Left colon (tissue), 1 donor: ENCODE measurements around a stretch of chr17.

DNA sequence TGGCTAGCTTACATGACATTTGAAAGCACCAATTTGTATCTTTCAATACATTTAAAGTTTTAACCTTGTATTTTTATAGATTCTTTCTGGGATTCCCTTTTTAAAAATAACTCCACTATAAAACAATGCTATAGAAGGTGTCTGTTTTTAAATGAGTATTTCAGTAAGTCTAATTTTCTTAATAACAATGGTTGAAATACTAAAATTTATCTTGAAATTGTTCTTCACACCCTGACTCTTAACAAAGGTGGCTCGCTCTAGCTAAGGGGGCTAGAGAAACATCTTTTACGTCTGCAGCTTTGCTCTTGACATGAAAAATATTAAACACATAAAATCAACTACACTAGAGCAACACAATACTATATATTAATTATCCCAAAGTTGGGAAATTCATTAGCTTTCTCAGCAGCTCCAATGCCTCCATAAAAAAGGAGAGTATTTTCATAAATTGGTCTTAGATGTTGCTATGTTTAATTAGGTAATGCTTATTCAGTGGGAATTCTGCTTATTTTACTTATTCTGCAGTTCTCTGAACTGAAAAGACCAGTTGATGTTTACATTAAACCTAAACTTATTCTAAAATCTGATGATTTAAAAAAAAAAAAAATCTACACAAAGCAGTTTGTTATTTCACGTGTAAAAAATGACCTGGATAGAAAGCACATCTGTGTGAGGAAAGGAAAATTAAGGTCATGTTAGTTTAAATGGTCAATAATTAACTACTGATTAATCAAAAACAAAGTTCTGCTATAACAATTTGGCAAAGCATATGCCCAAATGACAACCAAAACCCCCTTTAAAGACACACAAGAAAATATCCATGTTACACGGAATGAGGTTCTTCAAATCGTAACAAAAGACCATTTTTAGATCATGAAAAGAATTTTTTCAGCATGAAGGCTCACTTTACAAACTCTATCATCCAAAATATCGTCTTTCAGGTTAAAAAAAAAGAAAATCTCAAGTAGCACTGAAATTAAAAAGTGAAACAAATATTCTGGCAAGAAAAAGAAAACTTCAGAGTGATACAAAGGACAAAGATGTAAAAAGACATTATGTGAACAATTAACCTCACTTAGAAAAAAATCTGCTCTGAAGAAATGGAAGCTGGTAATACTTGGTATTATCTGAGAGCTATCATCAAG is 30.3 kb downstream of the CACNG1 start:
- PRO-cap, result no peak

GRCh38 chr17:67171112-67171857 is 73.7 kb downstream of the HELZ start:
- PRO-cap, result no peak

DNA sequence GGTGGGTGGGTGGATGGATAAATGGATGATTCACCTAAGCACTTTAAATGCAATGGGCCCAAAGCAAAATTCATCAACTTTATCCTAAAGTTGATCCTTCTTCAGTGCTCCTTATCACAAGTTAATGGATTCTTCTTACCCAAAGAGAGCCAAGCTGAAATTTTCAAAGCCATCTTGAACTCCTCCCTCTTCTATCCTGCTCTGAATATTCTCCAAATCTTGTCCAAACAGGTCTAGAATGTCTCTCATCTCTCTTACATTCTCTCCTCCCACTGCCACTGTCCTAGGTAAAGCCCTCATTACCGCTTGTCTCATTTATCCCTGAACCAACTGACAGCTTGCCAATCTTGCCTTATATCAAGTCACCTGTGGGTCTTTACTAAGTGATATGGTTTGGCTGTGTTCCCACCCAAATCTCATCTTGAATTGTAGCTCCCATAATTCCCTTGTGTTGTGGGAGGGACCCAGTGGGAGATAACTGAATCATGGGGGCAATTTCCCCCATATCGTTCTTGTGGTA is 48.3 kb downstream of the HELZ start:
- PRO-cap, result no peak

- PRO-cap, result no peak
Measured at GRCh38 chr17:67244126-67245036, 615 bp downstream of the HELZ start.

GRCh38 chr17:67346950-67347478 is 19.4 kb downstream of the PSMD12 start:
- PRO-cap, result no peak

DNA sequence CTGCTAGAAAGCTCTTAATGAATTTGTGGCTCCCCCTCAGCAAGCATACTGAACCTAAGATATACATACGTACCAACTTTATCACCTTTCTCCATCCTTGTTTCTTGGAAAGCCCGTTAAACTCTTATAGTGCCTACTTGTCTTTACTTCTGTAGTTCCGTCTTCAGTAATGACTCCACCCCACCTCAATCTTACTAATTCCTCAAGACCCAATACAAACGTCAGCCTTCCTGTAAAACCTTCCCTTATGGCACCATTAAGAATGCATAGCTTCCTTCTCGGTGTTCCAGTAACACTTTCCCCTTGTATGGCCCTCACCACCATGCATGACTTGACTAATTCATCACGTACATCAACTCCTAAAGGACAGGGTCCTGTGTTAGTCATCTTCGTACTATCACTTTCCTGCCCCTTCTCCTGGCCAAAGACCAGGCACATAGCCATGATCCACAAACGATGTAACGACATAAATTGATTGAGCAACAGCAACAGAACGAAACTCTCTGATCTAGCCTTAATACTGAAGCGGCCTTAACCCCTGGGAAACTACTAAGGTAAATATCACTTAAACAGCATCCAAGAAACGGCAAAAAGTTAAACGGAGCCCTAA is 708 bp downstream of the PSMD12 start:
- PRO-cap, result no peak

GRCh38 chr17:67432909-67433722 is 56.0 kb downstream of the PITPNC1 start:
- PRO-cap, result no peak

DNA sequence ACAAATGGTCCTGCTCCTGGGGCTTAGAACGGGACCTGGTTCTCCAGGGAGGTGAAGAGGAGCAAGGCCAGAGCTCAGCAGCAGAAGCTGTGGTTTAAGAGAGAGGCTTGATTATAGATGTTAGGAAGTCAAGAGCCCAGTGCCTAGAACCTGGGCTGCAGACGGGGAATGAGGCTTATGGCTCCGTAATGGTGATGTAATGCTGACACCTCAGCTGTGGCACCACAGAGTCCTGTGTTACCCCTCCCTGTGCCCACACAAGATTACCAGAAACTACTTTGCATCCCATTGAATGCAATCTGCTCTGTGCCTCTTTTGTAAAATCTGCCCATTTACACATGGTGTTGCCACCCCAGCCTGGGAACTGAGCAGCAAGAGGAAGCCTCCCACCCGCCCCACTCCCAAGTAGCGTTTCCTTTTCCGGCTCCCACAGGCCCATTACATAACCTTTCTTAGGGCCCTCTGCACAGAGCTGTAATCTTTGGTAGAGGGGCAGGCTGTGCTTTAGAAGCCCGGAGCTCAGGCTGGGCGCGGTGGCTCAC is 57.0 kb downstream of the PITPNC1 start:
- PRO-cap, result bidirectional peak, plus-strand start at position 483 of the sequence, minus-strand start at position 366 of the sequence; unidirectional peak, plus-strand start at position 483 of the sequence

DNA sequence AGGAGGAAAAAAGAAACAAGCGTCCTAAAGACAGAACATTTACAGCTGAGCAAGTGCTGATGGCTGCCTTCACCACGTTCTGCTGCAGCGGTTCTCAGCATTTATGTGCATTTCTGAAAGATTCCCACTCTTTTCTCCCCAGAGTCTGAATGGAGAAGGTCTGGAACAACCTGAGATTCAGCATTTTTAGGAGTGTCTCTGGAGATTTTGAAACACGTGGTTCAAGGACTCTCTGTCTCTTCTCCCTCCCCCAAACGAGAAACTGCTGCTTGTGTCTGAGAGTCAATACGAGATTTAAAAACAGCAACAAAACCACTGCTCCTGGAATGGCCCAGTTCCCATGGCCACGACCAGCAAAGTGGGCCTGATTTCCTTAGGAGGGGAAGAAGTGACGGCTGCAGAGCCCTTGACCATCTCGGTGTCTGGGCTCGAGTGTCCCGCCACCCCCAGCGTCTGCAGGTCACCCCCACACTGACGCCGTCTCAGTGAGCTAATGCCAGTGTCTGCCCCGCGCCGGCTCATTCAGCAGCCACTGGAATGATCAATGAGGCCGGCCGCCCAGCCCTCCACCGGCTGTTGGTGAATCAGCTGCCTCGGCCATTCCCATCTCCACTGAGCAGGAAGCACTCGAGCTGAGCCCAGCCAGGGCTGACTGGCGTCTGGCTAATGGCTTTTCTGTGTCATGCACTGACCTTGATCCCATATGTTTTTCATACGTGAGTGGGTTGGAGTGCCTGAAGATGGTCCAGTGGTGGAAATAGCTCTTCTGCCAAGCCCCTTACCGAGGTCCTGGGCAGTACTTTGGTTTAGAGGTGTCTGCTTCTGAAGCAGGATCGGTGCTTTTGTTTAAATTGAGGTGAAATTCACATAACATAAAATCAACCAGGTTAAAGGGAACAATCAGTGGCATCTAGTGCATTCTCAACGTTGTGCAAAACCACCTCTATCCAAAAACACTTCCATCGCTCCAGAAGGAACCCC is 151.8 kb downstream of the PITPNC1 start:
- PRO-cap, result bidirectional peak, plus-strand start at position 608 of the sequence, minus-strand start at position 495 of the sequence

DNA sequence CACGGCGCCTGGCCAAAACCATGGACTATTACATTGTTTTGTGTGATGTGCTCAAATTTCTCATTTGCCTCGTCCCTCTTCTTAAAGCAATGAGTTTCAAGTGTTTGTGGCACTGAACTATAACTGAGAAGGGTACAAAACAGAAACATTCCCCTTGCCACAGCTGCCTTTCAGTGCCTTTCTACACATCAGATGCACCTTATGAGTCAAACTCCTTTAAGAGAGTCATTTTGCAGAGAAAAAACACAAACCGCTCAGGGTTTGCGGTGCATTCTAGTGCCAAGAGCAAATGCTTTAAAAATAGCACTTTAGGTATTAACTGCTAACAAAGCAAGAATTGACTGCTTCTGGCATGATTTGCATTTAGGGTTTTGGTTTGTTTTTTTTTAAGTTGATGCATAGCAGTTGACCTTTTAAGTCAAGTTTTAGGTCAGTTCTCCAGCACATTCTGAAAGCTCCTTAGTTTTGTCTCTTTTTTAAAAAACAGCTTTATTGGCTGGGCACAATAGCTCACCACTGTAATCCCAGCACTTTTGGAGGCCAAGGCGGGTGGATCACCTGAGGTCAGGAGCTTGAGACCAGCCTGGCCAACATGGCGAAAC is 66.9 kb upstream of the NOL11 start:
- PRO-cap, result no peak

DNA sequence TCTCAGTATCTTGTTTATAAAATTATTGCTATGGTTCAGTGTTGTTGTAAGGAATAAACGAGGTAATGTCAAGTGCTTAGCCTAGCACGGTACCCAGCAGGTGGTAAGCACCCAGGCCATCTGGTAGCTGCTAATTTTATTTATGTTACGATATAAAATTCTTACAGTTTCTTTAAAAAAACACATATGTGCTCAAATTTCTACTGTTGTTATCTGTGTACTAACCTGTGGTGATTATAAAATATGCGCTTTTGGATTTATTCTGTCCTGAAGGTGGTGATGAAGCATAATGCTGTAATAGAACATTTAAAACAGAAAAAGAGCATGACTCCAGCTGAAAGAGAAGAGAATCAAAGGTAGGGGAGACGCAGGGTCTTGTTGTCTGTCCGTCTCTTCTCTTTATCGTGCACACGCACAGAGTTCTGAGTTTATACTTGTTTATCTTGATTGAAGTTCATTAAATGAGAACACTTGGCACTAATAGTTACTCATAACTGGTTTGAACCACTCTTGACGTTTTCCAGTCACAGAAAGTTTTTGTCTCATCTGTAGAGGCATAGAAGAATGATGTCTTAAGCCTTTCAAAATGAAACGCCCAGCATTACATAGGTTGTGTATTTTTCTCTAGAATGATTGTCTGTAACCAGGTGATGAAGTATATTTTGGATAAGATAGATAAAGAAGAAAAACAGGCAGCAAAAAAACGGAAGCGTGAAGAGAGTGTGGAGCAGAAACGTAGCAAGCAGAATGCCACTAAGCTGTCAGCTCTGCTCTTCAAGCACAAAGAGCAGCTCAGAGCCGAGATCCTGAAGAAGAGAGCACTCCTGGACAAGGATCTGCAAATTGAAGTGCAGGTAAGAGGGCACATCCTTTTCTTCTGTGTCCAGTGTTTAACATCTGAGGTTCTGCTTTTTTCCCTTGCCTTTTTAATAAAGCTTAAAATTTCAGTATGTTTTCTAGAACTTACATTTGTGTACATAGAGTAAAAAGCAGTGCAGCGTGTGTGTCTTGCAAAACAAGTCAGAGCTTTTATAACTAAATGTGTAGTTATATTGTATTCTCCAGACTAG is 48.5 kb downstream of the C17orf58 start:
- PRO-cap, result no peak

- PRO-cap, result no peak
Measured at GRCh38 chr17:68011102-68011363, 14.8 kb upstream of the C17orf58 start.

DNA sequence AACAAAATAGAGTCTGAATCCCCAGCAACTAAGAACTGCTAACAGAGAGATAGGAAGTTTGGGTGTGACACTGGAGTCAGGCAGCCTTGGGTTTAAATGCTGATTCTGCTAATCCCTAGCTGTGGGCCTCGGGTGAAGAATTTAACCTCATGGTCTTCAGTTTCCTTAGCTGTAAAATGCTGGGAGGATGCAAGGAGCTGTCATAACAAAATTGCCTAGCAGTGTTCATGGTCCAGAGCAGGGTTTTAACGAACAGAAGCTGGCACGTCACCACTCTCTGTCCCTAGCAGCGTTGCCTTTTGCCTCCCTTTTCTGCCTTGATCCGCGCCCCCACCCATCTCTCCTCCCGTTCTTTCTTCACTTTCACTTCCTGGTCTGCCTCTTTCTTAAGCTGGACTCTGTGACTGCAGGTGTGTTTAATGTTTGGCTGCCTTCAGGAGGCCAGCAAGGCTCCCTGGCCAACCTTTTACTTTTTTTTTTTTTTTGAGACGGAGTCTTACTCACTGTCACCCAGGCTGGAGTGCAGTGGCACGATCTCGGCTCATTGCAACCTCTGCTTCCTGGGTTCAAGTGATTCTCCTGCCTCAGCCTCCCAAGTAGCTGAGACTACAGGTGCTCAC is 50.5 kb downstream of the KPNA2 start:
- PRO-cap, result bidirectional peak, plus-strand start at position 380 of the sequence, minus-strand start at position 314 of the sequence

DNA sequence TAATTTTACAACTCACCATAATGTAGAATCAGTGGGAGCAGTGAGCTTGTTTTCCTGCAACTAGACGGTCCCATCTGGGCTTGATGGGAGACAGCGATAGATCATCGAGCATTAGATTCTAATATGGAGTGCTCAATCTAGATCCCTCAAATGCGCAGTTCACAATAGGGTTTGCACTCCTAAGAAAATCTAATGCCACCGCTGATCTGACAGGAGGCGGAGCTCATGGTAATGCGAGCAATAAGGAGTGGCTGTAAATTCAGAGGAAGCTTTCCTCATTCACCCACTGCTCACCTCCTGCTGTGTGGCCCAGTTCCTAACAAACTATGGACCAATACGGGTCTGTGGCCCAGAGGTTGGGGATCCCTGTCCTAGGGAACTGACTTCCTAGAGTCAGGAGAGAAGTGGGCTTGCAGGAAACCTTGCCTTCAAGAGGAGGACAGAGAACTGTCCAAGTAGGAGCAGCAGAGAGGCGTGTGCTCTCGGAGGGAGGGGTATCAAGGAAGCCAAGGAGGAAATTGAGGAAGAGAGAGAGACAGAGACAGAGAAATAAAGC is 25.2 kb upstream of the AMZ2 start:
- PRO-cap, result no peak

DNA sequence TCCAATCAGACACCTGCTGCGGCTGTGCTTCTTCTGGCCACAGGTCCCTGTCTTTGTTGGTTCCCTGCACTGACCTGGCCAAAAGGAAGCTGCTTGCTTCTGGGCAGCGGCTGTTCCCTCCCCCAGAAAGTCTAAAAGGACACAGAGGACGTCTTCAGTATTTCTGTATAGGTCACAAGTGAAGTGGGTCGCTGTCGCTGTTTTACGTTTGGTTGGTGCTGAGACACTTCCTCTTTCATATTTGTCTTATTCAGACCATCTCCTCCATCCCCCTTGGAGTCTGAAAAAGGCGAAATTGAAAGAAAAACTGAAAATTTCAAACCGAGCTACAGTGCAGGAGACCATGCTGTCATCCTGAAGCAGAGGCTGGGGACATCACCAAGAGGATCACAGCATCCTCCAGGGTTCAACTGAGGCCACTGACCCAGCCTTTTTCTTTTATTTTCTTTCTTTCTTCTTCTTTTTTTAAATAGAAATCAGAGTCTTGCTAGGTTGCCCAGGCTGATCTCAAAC is 10.0 kb upstream of the AMZ2 start:
- PRO-cap, result bidirectional peak, plus-strand start at position 362 of the sequence, minus-strand start at position 133 of the sequence

DNA sequence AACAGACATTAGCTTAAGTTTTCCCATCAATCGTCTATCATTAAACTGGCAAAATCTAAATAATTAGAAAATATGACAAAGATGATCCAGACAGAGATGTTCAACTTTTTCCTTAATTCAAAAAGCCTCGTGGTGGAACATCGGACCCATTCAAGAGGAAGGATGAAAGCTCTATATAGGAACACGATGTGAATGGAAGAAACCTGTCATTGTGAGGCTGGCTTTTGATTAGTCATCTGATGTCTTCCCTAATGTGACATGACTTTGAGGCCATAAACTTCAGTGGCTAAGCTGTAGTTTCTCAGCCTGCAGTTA is 1.0 kb downstream of the AMZ2 start:
- PRO-cap, result no peak

GRCh38 chr17:68391524-68392022 is 65.7 kb downstream of the WIPI1 start:
- PRO-cap, result no peak

DNA sequence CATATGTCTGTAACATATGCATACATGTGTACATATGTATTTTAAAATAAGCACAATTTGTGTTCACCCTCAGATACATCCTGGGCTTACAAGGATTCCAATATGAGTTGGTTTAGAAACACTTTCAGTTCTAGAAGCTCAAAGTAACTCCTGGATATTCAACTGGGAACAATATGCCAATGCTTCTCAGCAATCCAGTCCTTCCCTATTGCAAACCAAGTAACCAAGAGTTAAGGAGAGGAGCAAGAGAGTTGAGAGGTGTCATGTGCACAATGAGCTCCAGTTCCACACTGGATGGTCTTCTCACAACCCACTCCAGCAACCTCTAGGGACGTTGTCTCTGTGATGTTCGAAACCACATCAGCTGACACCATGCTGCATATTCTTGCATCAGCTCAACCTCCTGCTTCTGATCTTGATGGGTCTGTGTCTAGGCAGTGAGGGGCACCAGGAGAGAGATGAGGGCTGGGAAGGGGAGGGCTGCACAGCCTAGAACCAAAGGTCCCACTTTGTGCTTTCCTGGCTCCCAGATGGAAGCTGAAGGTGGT is 58.8 kb downstream of the WIPI1 start:
- PRO-cap, result no peak

GRCh38 chr17:68437882-68438569 is 19.3 kb downstream of the WIPI1 start:
- PRO-cap, result no peak

DNA sequence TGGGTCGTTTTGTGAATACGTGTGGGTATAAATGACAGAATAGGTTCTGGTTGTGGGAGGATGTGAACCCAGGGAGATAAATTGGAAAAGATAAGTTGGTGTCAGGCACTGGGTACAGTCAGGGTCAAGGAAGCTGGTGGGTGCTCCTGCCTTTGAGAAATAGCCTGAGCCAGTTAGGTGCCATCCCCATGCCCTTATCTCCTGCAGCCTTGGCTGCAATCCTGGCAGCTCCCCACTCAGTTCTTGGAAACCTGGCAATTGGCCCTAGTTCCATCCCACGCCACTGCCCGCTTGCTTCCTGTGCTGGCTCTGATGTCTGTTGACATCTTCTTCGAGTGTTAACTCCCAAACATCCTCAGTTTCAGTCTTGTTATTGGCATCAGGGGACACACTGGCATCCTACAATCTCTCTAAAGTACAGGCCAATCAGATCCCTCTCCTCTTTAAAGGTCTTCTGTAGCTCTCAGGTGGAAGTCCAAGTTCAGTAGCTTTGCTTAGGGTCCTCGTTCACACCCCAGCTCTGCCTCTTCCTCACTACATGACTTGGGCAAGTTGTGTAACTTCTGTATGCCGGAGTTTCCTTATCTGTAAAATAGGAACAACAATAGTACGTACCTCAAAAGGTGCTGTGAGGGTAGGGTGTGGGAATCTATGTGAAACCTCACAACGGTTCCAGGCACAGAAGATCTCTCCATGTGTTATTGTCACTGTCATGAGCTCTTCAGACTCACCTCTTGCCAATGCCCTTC is 13.6 kb upstream of the PRKAR1A start:
- PRO-cap, result no peak